Bronchus (tissue), 1 donor: Measurements from ENCODE around the genes ATP2A1 and NFATC2IP.

GRCh38 chr16:28838448-28838770, 7.7 kb downstream of the TUFM start:
- PRO-cap: no peak

GRCh38 chr16:28866358-28867284, 3.0 kb downstream of the SH2B1 start:
- PRO-cap: no peak

- PRO-cap: no peak
Observed at GRCh38 chr16:28877757-28878748, at the start of gene ATP2A1. Gene ATP2A1, plus strand, starts transcription at chr16:28878488.

DNA sequence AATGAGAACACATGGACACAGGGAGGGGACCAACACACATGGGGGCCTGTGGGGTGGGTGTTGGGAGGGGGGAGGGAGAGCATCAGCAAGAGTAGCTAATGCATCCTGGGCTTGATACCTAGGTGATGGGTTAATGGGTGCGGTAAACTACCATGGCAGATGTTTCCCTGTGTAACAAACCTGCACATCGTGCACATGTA, 1.5 kb upstream of the RABEP2 start:
- PRO-cap: no peak

DNA sequence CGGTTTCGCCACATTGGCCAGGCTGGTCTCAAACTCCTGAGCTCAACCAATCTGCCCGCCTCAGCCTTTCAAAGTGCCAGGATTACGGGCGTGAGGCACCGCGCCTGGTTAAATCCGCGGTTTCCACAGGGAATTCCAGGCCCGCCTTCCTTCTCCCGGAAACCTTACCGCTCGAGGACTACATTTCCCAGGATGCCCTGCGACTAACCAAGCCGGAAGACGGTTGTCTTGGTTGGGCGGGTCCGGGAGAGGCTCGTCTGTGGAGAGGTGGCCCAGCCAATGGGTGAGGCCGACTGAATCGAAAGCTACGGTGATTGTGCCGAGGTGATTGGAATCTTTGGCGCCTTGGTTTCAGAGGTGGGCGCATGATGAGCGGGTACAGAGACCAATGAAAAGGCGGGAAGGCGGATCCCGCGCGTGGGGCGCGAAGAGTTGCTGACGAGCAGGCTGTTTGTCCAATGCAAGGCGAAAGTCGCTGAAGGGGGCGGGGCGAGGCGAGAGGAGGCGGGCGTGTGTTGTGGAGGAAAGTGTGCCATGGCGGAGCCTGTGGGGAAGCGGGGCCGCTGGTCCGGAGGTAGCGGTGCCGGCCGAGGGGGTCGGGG, at the start of gene NFATC2IP:
NFATC2IP (plus strand) TSS at position 460 of the 602 bp plus-strand sequence.
- PRO-cap: bidirectional peak, plus-strand start at position 530 of the sequence, minus-strand start at position 147 of the sequence

GRCh38 chr16:28974999-28975742, 593 bp downstream of the SPNS1 start:
- PRO-cap: no peak

DNA sequence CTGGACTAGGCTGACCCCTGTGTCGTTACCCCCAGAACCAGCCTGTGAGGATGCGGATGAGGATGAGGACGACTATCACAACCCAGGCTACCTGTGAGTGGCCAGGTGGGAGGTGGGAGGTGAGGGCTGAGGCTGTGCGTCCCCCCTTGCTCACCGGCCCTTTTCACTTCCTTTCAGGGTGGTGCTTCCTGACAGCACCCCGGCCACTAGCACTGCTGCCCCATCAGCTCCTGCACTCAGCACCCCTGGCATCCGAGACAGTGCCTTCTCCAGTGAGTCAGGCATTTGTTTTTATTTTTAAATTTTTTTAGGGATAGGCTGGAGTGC, 1.7 kb downstream of the LAT start:
- PRO-cap: no peak

DNA sequence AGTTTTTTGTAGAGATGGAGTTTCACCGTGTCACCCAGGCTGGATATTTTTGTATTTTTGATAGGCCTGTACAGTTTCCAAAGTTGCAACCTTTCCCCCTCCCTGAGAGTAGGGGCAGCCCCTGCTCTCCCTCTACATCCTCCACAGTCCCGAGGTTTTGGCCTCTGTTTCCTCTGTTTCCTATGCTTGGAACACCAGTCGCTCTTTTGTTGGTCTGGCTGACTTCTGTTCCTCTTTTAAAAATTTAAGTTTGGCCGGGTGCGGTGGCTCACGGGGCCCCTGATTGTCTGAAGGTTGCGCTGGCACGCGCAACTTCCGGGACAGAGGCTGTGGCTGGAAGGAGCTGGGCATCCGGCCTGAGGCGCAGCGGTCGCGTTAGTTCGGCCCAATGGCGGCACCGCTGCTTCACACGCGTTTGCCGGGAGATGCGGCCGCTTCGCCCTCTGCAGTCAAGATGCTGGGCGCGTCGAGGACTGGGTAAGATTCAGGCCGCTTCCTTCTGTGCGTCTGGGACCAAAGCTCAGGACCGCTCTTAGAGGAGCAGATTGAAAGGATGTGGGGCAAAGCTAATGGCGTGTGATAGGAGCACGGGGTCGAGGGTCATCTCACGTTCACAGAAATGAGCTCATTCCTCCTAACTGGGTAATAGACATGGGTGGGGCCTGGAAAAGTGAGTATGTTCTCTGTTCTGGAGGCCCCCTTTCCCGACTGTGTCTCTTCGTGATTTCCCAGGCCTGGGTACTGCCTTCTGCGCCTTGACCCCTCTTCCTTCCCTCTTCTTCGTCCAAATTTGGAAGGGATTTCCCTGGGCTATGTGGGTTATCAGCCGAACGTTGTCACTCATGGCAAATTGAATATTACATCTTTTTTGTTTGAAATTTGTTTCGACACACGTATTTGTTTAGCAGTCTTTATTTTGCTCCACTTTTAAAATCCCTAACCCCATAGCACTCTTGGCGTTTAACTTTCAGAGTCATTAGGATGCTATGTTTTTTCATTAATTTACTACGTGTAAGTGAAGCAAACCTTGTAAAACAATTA, 90.1 kb downstream of the LAT start:
- PRO-cap: no peak

DNA sequence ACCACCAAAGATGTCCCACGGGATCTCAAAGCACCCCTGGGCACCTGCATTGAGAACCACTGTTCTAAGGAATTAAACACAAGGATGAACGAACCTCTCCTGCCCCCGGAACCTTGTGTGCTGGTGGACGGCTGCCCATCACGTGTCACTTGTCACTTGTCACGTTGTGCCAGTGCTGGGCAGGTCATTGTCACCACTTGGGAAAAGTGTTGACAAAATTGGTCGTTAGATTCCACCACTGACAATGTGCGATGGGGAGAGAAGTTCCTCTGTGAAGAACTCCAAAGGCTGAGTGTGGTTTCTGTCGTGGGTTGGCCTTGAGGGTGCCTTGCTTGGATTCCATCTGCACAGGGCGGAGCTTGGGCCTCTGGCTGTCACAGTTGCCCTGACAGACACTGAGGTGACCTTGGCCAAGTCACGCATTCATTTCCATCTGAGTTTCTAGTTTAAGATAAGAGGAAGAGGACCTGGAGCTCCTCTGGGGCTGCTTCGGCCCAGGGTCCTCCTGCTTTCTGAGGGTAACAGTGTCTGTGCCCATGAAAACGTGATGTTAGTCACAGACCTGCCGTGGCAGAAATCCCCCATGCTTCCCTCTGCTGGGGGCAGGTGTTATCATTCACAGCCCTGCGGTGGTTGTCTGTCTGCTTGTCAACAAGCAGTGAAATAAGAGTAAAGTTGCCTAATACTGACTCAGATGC, 133.5 kb downstream of the LAT start:
- PRO-cap: no peak

DNA sequence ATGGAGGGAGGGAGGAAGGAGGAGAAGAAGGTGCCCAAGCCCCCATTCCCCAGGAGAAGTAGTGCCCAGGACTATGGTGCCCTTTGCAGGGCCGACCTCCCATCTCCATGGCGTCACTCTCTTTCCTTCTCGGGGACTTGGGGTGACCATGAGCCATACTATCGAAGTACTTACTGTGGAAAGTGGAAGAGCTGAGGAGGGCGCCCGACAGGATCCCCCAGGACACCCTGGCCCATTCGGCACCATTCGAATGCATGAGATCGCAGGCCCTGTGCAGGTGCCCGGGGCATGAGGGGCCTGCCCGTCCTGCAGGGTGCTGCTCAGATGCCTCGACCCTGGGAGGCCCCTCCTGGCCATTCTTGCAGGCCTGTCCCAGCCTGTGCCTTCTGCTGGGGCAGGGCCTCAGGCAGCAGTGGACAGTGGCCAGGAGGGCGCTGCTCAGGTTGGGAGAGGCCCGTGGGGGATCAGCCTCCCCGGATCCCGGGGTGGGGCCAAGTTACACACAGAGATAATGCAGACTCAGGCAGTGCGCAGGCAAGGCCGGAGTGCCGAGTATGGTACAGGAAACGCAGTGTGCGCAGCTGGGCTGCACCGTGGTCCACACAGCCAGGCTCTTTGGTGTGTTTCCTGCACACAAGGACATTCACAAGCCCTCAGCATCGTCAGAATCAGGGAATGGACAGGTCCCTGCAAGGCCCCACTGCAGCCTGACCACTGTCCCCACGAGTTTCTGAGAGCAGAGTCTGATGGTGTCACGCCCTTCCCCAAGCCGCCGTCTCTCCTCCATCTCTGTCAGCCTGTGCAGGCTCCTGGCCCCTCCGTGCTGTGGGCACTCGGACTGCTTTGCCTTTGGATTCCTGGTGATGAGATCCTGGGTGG, 147.6 kb downstream of the LAT start:
- PRO-cap: no peak

DNA sequence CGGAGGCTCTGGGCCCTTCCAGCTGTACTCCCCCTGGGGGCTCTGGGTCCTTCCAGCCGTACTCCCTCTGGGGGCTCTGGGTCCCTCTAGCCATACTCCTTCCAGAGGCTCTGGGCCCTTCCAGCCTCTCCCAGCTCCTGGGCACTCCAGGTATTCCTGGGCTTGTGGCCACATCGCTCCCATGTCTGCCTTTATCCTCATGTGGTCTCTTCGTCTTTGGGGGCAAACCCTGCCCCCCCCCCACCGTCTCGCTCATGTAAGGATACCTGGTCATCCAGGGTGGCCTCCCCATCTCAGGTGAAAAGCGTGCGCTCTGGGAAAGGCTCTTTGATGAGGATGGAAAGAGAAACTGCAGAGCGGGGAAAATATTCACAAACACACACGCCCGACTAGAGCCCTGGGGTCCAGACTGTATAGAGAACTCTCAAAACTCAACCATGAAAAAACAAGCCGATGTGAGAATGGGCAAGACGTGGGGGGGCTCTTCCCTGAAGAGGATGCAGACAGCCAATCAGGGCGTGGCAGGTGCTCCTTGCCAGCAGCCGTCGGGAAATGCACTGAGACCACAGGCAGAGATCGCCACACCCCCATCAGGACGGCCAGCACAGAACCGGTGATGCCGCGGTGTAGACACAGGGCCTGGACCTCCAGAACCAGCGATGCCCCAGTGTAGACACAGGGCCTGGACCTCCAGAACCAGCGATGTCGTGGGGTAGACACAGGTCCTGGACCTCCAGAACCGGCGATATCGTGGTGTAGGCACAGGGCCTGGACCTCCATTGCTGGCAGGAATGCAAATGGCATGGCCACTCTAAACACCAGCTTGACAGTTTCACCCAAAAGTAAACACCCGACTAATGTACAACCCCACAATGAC, 169.1 kb downstream of the LAT start:
- PRO-cap: no peak

DNA sequence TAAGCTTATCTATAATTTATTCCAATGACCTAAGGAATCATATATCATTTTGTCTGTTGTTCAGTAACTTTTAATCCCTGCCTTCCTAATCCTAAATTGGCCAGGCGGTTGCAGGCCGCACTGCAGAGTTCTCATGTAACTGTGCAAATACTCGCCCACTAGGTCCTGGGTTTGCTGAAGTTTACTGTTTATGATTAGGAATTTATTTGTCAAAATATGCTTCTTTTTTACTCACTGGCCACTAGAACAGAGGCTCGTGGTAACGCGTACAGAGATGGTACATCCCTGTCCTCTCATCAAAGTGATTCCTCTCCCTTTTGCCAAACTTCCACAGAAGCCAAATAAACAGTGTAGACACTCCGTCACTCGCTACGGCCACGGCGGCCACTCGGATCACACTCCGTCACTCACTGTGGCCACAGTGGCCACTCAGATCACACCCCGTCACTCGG, 175.0 kb downstream of the LAT start:
- PRO-cap: no peak

DNA sequence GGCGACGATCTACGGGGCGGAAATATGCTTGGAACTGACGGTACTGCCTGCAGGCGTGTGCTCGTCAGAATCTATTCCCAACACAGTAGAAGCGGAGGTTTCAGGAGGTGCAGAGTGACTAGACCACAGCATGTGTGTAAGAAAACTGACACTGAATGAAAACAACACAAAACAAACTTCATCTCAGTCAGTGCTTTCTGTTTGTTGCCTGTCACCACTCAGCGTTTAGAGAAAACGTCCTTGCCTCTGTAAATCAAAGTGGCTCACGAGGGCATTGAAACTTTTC, 210.3 kb downstream of the LAT start:
- PRO-cap: no peak

- PRO-cap: no peak
Observed at GRCh38 chr16:29227864-29228447, 178.6 kb downstream of the NPIPB11 start.

GRCh38 chr16:29255026-29255399, 151.5 kb downstream of the NPIPB11 start:
- PRO-cap: no peak

DNA sequence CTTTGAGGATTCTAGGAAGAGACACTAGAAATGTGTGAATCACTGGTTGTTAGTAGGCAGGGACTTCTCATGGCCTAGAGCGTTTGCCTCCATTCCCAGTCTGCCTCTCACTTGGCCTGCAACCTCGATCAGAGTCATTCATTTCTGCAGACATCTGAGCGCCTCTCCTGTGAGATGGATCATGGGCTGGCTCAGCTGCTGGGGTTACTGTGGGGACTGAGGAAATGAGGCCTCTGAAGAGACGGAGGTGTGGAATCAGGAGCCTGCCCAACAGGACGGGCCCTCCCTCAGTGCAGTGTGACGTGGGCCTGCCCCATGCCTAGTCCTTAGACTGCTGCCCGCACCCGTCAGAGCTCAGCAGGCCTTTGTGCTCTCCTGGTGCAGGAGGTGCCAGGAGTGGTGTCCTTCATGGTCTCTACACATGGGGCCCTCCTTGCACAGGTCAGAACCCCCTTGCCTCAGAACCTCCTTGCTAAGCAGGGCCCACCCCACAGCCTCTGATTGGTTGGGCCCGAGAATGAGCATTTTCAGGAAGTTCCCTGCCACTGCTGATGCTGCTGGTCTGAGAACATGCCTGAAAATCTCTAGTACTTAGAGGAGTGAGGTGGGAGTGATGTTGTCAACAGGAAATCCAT, 99.4 kb downstream of the NPIPB11 start:
- PRO-cap: no peak

DNA sequence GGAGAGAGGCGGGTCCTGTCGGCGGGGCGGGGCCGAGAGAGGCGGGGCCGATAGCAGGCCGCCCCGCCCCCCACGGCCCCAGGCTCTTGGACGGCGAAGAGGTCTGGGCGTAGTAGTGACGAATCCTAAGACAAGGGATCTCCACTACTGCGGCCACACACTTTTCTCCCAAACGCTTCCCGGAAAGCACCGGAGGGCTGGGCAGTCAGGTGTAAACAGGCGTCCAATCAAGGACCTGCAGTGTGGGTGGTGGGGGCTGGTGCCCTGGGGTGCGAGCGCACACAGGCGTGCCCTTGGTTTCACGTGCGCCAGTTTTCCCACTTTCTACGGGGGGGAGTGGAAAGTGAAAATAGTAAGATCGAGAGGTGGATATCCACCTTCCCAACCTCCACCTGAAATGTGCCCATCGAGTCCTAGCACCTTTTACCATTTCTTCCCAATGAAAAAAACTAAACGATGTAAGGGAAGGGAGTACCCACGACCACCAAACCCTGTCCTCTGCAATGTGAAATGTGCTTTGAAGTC, 67.6 kb upstream of the SPN start:
- PRO-cap: bidirectional peak, plus-strand start at position 240 of the sequence, minus-strand start outside the sequence

- PRO-cap: no peak
Observed at GRCh38 chr16:29607527-29608162, 55.4 kb upstream of the SPN start.

- PRO-cap: unidirectional peak, minus-strand start at chr16:29698822
Observed at GRCh38 chr16:29698548-29699779, 20.0 kb downstream of the QPRT start.

GRCh38 chr16:29744403-29745120, 1.2 kb downstream of the C16orf54 start:
- PRO-cap: unidirectional peak, plus-strand start at chr16:29745000